Mesenchymal stem cell of adipose (primary cell): Measurements from ENCODE around the genes TPRKB, C2orf78 and DGUOK.

GRCh38 chr2:71132961-71133565, 2.6 kb downstream of the MPHOSPH10 start:
- CAGE, long polyA plus RNA, result no peak

DNA sequence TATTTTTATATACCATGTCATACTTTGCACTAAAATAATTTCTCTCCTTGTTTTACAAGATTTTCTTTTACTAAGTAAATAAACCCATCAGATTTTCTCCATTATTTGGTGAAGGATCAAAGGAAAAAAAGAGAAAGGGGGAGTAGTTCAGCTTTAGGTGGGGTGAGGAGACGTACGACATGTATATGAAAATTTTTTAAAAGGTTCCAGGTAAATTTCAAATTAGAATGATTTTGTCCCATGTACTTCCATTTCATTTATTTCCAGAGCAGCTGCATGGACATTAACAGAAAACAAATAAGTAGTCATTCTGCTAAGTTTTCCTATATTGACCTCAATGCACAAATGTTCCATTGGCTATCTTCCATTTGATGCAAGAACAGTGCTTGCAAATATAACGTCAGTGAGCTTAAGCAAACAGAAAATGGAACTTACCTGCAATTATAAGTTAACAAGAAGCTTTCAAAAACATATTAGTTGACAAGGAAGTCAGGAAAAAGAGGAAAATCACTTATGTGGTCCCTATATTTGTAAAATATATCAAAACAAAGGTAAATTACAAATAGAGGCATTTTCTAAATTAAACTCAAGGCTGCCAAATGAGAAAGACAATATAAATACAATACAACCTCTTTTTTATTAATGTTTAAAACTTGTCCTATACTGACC, 16.6 kb downstream of the PAIP2B start:
- CAGE, long polyA plus RNA, result no peak

GRCh38 chr2:71379203-71379975, 47.8 kb downstream of the ZNF638 start:
- CAGE, long polyA plus RNA, result no peak

DNA sequence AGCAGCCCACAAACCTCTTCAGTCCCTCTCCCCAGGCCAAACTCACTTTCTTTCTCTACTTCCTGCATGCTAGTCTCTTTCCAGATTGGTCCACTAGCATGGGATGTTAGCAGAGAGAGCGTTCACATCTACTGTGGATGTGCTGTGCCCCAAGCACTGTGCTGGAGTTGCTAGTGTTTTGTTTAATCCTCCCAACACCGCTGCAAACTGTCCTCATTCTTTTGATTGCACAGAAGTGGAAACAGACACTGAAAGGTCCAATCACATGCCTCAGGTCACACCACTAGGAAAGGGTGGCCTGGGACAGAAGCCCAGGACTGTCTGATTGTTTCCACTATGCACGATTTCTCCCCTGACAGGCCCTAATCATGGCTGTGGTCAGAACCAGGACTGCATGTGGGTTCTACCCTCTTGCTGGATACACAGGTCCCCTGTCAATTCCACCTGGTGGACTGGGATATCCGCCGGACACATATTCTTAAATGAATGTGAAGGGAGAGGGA, 7.8 kb upstream of the DYSF start:
- CAGE, long polyA plus RNA, result no peak

DNA sequence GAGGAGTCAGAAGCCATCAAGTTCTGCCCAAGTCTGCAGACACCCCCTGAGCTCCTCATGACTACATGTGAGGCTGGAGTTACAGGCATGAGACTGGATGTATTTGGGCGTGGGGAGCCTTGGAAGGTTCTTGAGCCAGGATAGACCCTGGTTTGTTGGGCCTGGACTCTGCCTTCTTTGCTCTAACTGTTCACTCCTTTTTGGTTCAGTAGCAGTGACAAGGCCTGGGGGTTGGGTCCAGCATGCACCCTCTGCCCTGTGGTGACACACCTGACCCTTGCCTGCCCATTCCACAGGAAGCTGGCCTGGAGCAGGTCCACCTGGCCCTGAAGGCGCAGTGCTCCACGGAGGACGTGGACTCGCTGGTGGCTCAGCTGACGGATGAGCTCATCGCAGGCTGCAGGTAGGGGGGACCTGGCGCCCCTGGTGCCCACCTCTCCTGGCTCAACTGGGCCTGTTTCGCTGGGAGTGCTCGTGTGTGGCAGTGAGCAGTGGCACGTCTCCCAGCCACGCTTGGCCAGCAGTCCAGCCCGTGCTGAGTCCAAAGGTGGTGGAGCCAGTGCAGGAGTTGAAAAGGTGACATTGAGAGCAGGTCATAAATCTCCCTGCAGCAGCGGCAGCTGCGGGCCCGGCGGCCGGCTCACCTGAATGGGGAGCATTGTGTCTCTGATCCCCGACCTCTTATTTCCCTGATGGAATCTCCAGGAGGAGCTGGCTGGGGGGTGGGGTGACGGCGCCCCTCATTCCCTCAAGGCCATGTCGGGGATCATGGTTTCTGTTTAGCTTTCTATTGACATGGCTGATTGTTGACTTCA, 89.4 kb downstream of the DYSF start:
- CAGE, long polyA plus RNA, result no peak

DNA sequence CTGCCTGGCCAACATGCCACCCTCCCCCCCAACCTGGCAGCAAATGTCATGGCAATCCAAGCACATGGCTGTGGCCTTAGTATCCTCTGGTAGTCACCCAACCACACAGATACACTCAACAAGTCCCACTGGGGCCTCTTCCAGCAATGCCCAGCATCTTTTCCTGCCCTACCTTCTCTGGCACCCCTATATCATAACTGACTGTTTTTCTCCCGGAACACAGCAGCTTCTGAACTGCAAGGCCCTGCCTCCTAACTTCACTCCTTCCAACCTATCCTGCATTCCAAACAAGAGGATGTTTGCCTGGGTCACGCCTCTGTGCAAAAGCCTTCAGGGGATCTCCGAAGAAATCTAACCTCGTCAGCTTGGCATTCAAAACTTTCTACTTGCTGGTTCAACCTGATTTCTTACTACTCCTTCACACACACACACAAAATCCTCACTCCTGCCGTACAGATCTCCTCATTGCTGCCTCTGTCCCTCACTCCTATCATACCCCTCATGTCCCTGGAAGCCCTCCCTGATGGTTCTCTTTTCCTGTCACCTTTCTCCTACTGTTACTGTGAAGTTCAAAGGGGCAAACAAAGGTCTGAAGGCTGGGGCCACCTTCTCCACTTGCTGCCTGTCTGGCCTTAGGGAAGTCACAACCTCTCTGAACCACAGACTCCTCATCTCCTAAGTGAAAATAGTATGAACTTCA, 194.8 kb downstream of the CYP26B1 start:
- CAGE, long polyA plus RNA, result no peak

- CAGE, long polyA plus RNA, result no peak
Observed at GRCh38 chr2:72145246-72145882, 2.3 kb downstream of the CYP26B1 start.

DNA sequence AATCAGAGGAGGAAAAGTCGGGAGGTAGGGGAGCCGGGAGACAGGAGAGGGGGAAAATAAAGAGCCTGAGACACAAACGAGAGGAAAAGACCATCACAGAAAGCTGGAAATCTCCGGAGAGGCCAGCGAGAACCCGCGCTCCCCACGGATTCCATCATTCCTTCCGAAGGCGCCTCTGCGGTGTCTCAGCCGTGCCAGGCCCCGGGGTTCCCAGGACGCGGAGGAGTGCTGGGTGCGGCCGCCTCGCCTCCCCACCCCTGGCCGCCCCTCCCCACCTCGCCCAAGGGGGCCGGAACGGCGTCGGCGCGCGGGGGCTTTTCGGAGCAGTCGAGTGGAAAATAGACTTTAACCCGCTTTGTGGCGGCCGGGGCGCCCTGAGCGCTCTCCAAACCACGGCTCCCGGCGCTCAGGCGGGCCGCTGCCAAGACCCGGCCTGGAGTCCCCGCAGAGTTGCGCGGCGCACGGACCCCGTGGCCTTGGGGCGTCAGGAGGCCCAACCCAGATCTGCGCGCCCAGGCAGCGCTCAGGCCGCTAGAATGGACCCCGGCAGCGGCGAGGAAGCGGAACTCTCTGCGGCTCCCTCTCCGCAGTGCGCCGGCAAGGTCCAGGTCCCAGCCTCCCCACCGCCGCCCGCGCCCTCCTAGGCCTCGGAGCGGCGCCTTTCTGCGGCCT, 1.4 kb upstream of the EMX1 start:
- CAGE, long polyA plus RNA, result no peak

- CAGE, long polyA plus RNA, result no peak
Observed at GRCh38 chr2:73031461-73032939, 39.5 kb downstream of the SFXN5 start.

- CAGE, long polyA plus RNA, result no peak
Observed at GRCh38 chr2:73112058-73112772, 533 bp downstream of the RAB11FIP5 start.

DNA sequence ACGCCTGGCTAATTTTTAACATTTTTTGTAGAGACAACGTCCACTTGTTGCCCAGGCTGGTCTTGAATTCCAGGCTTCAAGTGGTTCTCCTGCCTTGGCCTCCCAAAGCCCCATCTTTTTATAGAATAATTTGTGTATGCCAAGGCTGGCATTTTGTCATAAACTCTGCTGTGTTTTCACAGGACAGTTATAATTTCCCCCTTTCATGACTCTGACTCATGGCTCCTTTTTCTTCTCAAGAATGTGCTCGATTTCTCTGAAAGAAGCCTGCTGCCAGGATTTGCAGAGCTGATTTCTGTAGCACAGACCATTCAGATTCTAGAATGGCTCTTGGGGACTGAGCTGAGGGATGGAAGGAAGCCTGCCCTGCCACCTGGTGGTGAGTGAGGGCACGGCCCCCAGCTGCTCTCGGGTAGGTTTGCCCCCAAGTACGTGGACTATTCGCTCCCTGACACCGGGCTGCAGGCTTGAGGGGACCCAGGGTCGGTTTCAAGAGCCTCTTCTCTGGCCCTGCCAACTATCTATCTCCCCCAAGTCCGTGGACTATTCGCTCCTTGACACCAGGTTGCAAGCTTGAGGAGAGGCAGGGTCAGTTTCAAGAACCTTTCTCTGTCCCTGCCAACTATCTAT, 1.6 kb upstream of the SMYD5 start:
- CAGE, long polyA plus RNA, result no peak

- CAGE, long polyA plus RNA, result no peak
Observed at GRCh38 chr2:73269317-73269776, 14.9 kb downstream of the FBXO41 start.

DNA sequence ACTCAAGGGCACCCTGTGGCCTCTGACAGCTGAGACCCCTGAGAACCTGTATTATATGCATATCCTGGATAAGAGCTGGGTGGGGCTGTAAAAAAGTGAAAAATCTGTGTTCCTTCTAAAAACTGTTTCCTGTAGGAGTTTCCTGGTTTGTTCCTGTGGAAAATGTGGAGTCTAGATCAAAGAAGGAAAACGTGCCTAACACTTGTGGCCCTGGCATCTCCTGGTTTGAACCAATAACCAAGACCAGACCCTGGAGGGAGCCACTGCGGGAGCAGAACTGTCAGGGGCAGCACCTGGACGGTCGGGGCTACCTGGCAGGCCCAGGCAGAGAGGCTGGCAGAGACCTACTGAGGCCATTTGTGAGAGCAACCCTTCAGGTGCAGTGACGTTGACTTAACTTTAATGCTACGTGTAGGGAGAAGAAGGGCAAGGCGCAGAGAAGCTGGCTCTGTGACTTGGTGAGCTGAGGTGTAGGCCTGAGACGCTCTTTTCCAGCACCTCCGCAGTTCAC, 41.1 kb downstream of the NAT8 start:
- CAGE, long polyA plus RNA, result no peak

GRCh38 chr2:73736586-73737798, at the start of gene TPRKB:
TSS of gene TPRKB (minus strand) at chr2:73737345.
- CAGE, long polyA plus RNA, result no peak

DNA sequence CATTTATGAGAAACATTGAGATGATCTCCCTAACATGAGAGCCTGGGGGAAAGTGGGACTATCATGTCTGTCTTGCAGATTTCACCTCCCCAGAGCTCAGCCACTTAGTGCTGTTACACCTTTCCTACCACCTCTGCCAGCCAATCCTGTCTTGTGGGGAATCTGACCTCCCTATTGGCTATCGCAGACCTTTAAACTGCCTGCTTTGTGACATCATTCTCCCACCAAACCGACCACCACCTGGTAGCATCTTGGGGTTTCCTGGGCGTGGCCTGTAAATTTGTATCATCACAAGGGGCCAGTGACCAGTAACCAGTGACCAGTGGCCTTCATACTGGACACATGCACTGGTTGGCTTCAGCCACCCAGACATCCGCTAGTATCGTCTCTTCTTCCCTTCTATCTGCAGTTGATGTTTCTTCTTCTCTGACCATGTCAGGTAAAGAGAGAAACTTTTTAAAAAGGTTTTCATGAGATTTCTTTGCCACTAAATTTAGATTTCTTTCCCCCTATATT, at the start of gene C2orf78:
TSS of gene C2orf78 (plus strand) at position 216 of the 516 bp plus-strand sequence.
- CAGE, long polyA plus RNA, result no peak

- CAGE, long polyA plus RNA, result no peak
Observed at GRCh38 chr2:73838744-73839193, 10.0 kb downstream of the STAMBP start.

- CAGE, long polyA plus RNA, result no peak
Observed at GRCh38 chr2:73919185-73919788, 7.4 kb upstream of the DGUOK start.

- CAGE, long polyA plus RNA, result no peak
Observed at GRCh38 chr2:73926554-73927587, at the start of gene DGUOK. TSS of gene DGUOK (plus strand) at chr2:73926880.

GRCh38 chr2:73929335-73930113, 2.8 kb downstream of the DGUOK start:
- CAGE, long polyA plus RNA, result no peak

DNA sequence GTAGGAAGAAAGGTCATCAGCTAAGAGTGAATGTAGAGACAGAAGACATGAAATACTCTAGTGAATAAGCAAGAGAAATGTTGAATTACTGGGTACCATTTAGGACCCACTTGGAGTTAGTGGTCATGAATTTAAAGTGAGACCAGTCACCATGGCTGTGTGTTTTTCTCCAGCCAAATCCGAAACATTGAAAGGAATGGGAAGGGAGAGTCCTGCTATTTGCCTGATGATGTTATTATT, 3.4 kb downstream of the DGUOK start:
- CAGE, long polyA plus RNA, result no peak